Hepatocyte (in vitro differentiated cells and primary cell): ENCODE measurements around the genes CTNND1, CNTF, GLYATL2, DTX4, OR4D10 and OR10V1.

GRCh38 chr11:57683653-57683891 lies 15.7 kb downstream of the ZDHHC5 start:
- RAMPAGE, long total RNA = no peak
- RRBS = no CpG with 5 or more reads among the region's 2 CpGs

GRCh38 chr11:57761163-57762491 lies at the start of gene CTNND1:
TSS of gene CTNND1 (plus strand) at chr11:57761802.
- RAMPAGE, long total RNA = no peak
- RRBS = no CpG with 5 or more reads among the region's 19 CpGs

GRCh38 chr11:57781351-57782022 lies 19.9 kb downstream of the CTNND1 start:
- RAMPAGE, long total RNA = no peak
- RRBS = no CpG with 5 or more reads among the region's 3 CpGs

- RAMPAGE, long total RNA = no peak
- RRBS = no CpG with 5 or more reads among the region's 2 CpGs
These were observed 59.5 kb downstream of the CTNND1 start for GRCh38 chr11:57820986-57821578.

DNA sequence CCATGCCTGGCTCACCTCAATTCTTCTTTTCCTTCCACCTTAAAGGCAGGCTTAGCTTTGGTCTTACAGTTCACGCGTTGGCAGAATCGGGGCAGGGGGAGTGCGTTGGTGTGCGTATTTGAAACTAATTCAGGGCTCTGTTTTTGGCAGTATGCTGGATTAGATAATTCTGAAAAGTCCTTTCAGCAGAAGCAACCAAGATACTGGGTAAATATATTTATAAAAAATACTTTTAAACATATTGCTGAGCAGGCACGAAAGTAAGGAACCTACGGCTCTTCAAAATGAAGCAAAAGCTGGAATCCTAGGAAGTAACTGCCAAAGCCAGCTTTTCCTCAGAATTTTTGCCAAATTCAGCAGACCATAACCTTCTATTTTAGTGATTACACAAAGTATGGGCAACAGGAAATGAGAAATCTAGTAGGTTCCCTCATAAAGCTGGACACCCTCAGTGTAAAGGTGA lies 60.6 kb downstream of the CTNND1 start:
- RAMPAGE, long total RNA = no peak
- RRBS = no CpG with 5 or more reads among the region's 7 CpGs

- RAMPAGE, long total RNA = no peak
- RRBS = no CpG with 5 or more reads among the region's 8 CpGs
These were observed 121.7 kb upstream of the OR9Q1 start for GRCh38 chr11:57901785-57902603.

- RAMPAGE, long total RNA = no peak
- RRBS = no CpG with 5 or more reads among the region's 4 CpGs
These were observed 17.4 kb upstream of the OR5B21 start for GRCh38 chr11:58525377-58525602.

GRCh38 chr11:58610737-58611070 lies 11.8 kb upstream of the CNTF start:
- RAMPAGE, long total RNA = no peak
- RRBS = no CpG with 5 or more reads among the region's 1 CpG

GRCh38 chr11:58622538-58622884 lies at the start of gene CNTF:
TSS of gene CNTF (plus strand) at chr11:58622665.
- RAMPAGE, long total RNA = no peak
- RRBS = no CpG with 5 or more reads among the region's 7 CpGs

- RAMPAGE, long total RNA = no peak
- RRBS = no CpG with 5 or more reads among the region's 3 CpGs
These were observed 18.9 kb downstream of the CNTF start for GRCh38 chr11:58641363-58641755.

DNA sequence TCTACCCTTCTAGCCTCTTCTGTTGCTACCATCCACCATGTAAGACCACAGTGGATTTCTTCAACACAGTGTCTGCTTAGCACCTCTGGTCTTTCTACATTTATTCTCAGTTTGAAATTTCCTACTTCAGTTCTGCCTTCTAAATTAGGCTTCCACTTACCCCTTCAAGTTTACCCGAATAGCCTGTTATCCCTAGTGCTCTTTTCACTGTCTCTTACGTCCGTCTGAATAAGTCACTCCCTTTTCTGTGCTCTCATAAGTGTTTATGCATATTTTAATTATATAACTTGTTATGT lies 2.7 kb downstream of the GLYAT start:
- RAMPAGE, long total RNA = no peak
- RRBS = no CpG with 5 or more reads among the region's 3 CpGs

- RAMPAGE, long total RNA = no peak
- RRBS = no CpG with 5 or more reads among the region's 1 CpG
These were observed at the start of gene GLYATL2 for GRCh38 chr11:58844604-58844808. TSS of gene GLYATL2 (minus strand) at chr11:58844704.

DNA sequence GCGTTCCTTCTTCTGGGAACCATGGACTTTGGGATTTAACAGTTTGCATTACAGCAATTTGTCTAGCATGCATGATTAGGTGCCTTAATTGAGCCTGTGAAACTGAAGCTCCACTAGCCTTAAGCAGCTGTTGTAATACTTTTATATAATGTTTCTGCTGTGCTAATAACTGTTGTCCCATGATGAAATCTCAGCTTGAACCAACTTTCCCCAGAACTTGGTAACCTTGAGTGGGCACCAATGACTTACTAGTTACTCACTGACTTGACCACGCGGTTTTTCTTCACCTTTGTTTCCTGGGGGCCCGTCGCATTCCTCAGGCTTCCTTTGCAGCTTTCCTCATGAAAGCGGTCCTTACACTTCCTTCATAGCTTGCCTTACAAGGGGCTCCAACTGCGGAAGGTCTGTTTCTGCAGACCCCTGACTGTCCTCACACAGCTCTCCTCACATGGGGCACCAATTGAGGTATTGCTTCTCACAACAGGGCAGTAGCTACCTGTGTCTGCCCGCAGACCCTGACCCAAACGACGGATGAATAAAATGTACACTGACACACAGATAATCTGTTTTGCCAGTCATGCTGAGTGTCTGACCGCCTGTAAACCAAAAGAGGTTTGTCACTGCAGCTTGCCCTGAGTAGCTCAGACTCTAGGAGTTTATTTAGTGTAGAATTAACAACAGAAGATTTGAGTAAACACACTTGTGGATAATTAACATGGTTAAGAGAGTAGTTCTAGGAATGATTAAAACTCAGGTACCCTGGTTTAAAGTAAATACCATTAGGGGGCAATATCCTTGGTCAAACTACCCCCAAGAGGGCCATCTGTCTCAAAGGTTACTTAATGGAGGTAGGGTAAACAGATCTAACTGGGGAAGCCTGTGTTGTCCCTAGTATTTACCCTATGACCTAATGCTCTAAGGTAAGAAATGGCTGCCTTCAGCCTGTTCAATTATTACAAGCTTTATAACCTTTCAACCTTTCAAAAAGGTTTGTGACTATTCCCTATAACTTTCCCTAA lies 10.9 kb upstream of the GLYATL1 start:
- RAMPAGE, long total RNA = no peak
- RRBS = no CpG with 5 or more reads among the region's 11 CpGs

GRCh38 chr11:59171436-59171863 lies 482 bp upstream of the DTX4 start:
- RAMPAGE, long total RNA = no peak
- RRBS = no CpG with 5 or more reads among the region's 24 CpGs

DNA sequence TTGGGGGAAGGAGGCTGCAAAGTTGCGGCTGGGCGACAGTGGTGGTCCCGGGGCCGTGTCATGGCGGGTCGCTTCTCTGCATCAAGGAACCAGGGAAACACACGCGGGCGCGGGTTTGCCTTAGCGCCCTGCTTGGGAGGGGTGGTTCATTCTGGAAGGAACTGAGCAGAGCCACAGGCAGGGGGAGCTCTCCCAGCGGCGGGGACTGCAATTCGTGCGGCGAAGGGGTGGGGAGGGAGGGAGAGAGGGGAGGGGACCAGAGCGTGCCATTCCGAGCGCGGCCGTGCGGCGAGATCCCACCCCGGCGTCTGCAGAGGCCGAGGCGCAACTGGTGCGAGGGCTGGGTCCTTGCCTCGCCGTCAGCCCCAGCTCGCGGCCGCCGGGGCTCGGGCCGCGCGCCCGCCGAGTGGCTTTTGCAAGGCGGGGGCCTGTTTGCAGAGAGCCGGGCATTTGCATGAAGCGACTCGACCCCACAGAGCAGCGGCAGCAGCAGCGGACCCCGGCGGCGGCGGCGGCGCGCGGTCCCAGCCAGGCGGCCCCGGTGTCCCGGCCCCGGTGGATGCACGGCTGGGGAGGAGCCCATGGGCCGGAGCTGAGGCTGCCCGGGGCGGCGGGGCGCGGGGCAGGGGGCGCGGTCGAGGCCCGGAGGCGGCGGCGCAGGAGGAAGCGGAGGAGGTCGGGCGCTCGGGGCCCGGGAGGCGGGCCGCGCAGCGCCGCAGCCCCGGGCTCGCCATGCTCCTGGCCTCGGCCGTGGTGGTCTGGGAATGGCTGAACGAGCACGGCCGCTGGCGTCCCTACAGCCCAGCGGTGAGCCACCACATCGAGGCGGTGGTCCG lies at the start of gene DTX4:
TSS of gene DTX4 (plus strand) at position 269 of the 836 bp plus-strand sequence.
- RAMPAGE, long total RNA = no peak
- RRBS = 2% methylated on average over 54 of the region's 94 CpGs

DNA sequence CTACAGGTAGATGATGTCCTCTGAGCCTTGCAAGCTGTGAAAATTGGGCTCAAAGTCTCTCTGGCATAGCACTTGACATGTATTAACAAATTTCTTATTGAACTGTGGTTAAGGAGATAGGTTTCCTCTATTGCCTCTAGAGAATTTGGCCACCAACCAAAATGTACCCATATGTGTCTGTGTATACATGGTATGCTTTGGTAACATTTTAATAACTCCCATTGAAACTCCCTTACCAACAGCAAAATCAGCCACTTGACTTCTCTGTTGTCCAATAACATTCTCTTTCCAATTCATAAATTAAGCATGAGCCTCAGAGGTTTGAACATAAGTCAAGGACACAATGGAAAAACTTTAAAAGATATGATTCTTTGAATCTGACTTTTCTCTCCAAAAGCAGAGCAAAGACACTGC lies at the start of gene OR4D10:
TSS of gene OR4D10 (plus strand) at position 218 of the 414 bp plus-strand sequence.
- RAMPAGE, long total RNA = no peak

- RAMPAGE, long total RNA = no peak
- RRBS = no CpG with 5 or more reads among the region's 11 CpGs
These were observed 17.5 kb downstream of the PATL1 start for GRCh38 chr11:59651152-59651905.

- RAMPAGE, long total RNA = no peak
- RRBS = no CpG with 5 or more reads among the region's 2 CpGs
These were observed 2.1 kb downstream of the PATL1 start for GRCh38 chr11:59666695-59667262.

GRCh38 chr11:59668011-59668737 lies 663 bp downstream of the PATL1 start:
- RAMPAGE, long total RNA = no peak
- RRBS = no CpG with 5 or more reads among the region's 24 CpGs

DNA sequence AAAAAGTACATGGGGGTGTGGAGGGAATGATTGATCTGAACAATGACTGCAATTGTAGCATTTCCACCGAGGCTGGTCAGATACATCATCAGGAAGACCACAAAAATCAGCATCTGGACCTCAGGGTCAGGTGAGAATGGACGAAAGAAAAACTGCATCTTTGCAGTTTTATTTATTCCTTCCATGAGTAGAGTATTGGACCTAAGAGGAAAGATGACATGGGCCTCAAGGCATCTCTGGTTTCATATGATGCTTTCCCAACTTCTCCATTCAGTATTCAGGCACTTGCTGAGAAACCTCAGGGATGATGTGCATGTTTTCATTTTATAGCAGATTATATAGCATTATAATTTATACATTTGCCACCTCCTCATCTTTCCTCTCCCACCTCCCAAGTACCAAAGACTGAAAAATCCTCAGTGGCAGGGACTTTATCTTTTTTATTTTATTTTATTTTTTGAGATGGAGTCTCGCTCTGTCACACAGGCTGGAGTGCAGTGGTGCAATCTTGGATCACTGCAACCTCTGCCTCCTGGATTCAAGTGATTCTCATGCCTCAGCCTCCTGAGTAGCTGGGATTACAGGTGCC lies at the start of gene OR10V1:
TSS of gene OR10V1 (minus strand) at position 185 of the 589 bp plus-strand sequence.
- RAMPAGE, long total RNA = no peak
- RRBS = no CpG with 5 or more reads among the region's 3 CpGs